ENCODE measurements around a stretch of chr22.

DNA sequence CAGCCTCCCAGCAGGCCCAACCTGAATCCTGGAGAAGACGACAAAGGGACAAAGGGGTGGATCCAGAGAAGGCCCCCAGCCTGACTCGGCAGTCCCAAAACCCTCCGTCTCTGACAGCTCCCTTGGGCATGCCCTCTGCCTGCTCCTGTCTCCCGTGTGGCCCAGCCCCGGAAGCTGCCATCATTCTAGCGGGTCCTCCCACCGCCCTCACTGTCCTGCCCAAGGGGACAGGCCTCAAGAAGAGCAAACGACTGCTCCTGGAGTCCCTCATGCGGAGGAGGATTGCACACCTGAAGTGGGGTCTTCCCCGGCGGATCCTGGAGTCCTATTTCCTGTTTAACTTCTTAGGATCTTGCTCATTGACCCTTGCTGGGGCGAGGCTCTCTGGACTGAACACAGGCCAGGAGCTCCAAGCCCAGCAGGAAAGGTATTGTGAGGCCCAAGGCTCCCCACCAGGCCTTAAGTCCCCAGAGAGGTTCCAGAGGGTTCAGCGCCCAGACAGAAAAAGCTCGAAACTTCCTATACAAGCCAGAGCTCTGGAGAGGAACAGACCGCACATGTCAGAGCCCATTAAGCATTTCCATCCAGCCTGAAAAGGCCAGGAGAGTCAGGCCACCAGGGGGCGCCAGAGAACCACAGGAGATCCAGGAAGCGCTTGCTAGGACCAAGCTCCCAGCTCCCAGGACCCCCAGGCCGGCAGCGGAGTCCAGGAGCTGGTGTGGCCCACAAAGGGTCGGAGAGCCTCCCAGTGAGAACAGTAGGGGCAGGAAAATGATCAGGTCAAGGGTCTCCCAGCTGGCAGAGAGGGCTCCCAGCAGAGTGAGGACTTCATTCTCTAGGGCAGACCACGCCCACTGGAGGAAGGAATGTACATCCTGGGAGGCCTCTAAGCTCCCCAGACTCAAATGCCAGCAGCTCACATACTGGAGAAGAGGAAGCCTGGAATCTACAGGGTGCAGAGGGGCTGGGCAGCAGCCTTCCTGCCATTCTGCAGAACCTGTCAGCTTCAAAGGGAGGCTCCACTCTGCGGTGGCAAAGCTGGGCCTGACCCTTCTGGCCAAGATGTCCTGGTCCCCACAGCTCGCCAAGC lies 2.3 kb upstream of the MEI1 start:
- PRO-cap, result no peak
- RAMPAGE, long total RNA, 3 experiments, result no peak in any of the 3 experiments

DNA sequence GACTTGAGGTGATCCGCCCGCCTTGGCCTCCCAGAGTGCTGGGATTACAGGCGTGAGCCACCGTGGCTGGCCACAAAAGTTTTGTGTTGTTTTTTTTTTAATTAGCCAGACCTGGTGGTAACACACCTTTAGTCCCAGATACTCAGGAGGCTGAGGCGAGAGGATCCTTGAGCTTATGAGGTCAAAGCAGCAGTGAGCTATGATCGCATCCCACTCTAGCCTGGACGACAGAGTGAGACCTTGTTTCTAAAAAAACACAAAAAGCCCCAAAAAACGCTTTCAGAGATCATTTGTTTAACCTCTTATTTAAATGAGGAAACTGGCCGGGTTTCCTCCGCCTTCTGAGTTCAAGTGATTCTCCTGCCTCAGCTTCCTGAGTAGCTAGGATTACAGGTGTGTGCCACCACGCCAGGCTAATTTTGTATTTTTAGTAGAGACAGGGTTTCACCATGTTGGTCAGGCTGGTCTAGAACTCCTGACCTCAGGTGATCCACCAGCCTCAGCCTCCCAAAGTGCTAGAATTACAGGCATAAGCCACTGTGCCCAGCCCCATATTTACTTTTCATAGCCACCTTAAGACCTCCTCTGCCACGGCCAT lies 47.1 kb upstream of the CCDC134 start:
- PRO-cap, result no peak
- RAMPAGE, long total RNA, 3 experiments, result no peak in any of the 3 experiments

DNA sequence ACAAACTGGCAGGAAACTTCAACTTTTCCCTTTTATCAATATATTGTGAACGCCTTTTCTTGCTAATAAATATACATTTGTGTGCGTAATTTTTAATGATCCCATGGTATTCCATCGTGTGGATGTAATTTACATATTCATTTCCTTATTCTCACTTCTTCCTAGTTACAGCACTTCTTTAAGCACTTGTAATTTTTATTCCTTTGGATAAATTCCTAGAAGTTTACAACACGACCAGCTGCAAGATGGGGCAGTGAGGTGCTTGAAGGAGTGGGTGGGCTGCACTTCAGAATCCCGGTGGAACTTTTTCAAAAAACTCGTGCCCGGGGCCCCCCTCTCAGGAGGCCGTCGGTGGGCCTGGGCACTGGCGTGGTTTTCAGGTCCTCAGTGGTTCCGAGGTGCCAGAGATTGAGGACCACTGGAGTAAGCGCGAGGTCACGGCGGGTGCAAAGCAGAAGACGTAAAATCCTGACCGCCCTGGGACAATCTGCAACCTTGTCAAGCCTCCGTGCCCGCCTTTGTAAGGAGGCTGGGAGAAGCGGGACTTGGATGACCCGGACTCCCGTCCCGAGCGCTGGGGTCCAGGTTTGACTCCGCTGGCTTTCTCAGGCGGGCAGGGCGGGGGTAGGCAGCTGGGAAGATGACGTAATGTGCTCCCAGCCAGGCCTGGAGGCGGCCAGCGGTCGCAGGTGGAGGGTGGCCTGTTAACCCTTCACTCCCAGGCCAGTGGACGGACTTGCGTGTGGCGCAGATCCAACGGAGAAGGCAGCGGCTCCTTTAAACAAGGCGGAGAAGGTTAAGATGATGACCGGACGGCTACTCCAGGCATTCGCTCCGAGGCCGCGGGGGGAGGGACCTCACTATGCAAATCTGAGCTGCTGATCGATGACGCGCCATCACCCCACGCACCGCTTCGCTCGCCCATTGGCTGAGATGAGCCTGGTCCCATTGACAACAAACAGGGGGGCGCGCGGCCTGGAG lies 539 bp upstream of the SREBF2 start:
- PRO-cap, result unidirectional peak, minus-strand start at position 642 of the sequence; bidirectional peak, plus-strand start outside the sequence, minus-strand start at position 836 of the sequence
- RAMPAGE, long total RNA, 3 experiments, result no peak in any of the 3 experiments

DNA sequence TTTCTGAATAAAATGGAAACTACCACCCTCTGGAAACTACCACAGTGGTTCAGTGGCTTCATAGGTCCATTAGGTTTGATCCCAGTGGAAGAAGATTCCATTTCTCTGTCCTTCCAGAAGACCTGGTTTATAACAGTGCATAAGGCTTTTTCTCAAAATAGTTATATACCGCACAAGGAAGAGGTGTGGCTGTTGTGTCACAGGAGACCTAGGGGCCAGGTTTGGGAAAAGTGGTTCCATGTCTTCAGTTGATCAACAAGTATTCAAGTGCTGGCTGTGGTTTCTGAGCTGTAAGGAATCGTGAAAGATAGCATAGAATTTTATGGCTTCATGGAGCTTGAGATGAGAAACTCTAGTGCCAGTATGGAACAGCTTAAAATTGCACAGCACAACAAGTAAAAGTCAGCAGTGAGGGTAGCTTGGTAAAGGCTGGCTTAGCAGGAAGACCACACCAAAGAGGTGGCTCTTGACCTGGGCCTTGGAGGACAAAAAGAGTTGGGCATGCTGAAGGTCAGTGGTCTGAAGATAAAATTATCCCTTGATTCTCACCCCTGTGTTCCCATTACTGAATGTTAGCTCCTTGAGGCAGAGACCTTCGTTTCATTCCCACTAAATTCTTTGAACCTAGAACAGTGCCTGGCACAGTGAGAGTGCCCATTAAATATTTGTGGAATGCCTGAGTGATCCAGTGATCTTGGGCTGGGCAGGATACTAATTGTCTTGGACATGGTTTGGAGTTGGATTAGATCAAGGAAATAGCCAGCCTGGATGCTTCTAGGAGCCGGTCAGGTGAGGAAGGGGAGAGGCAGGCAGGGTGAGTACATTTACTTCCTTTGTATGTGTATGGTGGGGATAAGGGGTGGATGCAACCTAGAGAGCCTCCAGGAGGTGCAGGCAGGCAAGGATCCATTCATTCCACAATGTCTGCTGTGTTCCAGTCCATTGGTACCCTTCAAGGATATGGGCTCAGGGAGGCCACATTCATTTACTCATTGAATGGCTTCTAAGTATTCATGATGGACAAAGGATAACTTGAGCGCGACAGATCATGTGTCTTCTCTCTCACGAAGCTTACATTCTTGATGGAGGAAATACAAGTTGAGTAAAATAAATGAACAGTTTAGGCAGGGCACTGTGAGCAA lies 3.5 kb downstream of the SREBF2 start:
- PRO-cap, result no peak
- RAMPAGE, long total RNA, 3 experiments, result no peak in any of the 3 experiments

DNA sequence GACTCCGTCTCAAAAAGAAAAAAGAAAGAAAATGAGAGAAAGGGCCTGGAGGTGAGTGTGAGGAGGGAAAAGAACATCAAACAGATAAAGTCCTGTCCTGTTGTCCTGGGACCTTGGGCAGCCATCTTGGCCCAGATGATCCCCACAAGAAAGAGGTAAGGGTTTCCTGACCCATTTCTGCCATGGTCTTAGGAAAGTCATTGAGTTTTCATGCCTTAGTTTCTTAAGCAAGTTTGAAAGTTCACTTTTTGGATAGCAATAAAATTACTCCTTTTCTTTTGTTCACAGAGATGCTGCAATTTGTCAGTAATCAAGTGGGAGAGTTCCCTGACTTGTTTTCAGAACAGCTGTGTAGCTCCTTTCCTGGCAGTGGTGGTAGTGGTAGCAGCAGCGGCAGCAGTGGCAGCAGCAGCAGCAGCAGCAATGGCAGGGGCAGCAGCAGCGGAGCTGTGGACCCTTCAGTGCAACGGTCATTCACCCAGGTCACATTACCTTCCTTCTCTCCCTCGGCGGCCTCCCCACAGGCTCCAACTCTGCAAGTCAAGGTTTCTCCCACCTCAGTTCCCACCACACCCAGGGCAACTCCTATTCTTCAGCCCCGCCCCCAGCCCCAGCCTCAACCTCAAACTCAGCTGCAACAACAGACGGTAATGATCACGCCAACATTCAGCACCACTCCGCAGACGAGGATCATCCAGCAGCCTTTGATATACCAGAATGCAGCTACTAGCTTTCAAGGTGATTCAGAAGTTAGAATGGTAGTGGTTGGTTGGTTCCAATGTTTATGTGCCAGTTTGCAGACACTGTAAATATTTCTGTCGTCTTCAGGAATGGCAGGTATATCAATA lies 33.9 kb downstream of the SREBF2 start:
- PRO-cap, result no peak
- RAMPAGE, long total RNA, 3 experiments, result start-site peak on the plus strand in 2 of 3 experiments, centred at positions 261 to 717 of the sequence, 61 to 64 reads per replicate

GRCh38 chr22:41890803-41891807 lies 23.8 kb downstream of the SHISA8 start:
- PRO-cap, result no peak
- RAMPAGE, long total RNA, 3 experiments, result no peak in any of the 3 experiments

- PRO-cap, result no peak
- RAMPAGE, long total RNA, 3 experiments, result no peak in any of the 3 experiments
These were observed 12.0 kb downstream of the SHISA8 start for GRCh38 chr22:41902753-41903322.

- PRO-cap, result no peak
- RAMPAGE, long total RNA, 3 experiments, result no peak in any of the 3 experiments
These were observed 4.8 kb downstream of the NDUFA6 start for GRCh38 chr22:42085484-42086547.

GRCh38 chr22:42144318-42144851 lies 13.8 kb upstream of the CYP2D6 start:
- PRO-cap, result no peak
- RAMPAGE, long total RNA, 3 experiments, result no peak in any of the 3 experiments

DNA sequence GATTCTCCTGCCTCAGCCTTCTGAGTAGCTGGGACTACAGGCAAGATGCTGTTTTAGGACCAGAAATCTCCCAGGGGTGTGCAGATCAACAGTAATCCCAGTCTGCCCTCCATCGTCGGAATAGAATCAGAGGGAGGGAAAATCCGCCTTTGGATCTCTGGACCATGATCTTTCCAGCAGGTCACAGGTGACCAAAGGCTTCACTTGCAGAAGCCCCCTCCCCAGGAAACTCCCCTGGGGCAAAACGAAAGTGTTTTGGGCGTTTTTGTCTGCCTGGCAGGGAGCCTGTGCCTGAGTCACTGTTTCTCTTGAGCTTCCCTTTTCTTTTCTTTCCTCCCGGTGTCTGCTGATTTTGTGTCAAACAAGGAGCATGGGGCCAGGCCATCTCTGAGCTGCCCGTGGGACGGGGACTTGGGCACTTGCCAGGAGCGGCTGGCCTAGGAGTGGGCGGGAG lies 7.4 kb upstream of the NFAM1 start:
- PRO-cap, result no peak
- RAMPAGE, long total RNA, 3 experiments, result no peak in any of the 3 experiments

- PRO-cap, result no peak
- RAMPAGE, long total RNA, 3 experiments, result no peak in any of the 3 experiments
These were observed 1.3 kb downstream of the RRP7A start for GRCh38 chr22:42518382-42518670.

DNA sequence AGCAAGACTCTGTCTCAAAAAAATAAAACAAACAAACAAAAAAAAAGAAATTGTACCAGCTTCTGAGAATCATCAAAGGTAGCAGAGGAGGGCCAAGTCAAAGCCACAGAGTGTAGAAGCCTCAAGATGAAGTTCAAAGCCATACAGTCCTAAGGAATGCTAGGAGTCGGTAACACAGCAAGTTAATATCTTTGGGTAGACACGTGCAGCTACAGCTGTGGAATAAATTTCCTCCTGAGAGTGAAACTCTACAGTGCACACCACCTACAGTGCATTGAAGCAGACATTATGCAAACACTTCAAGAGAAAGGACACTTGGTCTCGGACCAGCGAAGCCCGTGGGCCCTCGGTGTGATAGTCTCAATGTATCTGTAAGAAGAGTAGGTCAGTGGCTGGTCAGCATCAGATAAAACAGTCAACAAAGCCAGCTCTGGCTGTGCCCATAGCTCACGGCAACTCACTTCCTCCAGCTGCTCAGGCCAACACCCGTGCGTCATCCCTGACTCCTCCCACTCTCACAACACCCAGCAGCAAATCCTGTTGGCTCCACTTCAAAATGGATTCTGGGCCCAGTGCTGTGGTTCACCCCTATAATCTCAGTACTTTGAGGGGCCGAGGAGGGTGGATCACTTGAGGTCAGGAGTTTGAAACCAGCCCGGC lies 16.5 kb upstream of the SERHL2 start:
- PRO-cap, result no peak
- RAMPAGE, long total RNA, 3 experiments, result no peak in any of the 3 experiments

- PRO-cap, result no peak
- RAMPAGE, long total RNA, 3 experiments, result no peak in any of the 3 experiments
These were observed 22.2 kb downstream of the SERHL2 start for GRCh38 chr22:42575868-42576383.

DNA sequence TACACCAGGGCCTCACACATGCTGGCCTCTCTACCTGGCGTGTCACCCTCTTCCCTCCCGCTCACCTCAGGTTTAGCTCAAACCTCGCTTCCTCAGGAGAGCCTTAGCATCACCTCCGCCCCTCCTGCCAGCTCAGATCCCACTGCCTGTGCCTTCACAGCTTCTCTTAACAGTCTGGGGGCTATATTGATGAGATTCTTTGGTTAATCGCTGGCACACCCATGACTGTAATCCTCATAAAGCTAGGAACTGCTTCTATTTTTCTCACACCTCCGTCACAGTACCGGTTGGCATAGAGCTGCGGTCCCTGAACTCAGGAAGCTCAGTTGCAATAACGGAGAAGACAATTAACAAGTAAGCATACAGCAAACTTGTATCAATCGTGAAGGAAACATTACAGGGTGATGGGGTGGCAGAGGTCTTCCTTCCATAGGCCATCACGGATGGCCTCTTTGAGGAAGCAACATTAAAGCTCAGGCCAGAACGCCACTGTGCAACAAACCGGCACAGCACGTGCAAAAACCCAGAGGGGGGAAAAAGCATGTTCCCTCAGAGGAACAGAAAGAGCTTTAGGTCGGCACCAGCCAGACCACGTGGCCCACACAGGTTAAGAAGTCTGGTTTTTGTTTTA lies 27.1 kb downstream of the SERHL2 start:
- PRO-cap, result no peak
- RAMPAGE, long total RNA, 3 experiments, result no peak in any of the 3 experiments

GRCh38 chr22:42608295-42609668 lies 5.9 kb downstream of the POLDIP3 start:
- PRO-cap, result no peak
- RAMPAGE, long total RNA, 3 experiments, result no peak in any of the 3 experiments

DNA sequence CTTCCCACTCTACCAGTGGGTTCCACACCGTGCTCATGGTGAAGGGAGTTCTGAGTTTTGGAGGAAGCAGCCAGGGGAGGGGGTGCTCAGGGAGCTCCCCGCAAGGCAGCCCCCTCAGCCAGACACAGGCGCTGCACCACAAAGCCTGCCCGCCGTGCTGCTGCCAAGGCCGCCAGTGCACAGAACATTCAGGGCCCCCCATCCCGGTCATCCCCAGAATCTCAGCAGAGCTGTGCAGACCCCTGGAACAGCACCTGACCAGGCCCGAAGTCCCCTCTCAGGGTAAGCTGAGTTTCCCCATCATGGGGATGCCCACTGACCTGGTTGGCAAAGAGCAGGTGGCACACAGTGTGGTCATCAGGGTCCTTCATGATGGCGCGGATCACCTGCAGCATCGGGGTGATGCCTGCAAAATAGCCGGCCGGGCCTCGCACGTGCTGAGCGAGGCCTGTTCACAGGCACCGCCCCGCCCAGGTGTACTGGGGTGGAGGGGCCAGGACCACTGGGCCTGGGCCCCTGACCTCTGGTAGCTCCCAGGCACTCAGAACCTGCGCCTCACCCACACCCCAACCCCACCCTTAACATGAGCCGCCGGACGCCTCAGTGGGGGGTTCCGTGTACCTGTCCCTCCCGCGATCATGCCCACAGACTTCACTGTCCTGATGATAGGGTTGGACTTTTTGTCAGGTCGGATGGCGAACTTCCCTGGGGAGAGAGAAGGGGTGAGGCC lies 12.5 kb upstream of the POLDIP3 start:
- PRO-cap, result no peak
- RAMPAGE, long total RNA, 3 experiments, result start-site peak on the minus strand in 1 of 3 experiments, centred at position 660 of the sequence, 49 reads per replicate

DNA sequence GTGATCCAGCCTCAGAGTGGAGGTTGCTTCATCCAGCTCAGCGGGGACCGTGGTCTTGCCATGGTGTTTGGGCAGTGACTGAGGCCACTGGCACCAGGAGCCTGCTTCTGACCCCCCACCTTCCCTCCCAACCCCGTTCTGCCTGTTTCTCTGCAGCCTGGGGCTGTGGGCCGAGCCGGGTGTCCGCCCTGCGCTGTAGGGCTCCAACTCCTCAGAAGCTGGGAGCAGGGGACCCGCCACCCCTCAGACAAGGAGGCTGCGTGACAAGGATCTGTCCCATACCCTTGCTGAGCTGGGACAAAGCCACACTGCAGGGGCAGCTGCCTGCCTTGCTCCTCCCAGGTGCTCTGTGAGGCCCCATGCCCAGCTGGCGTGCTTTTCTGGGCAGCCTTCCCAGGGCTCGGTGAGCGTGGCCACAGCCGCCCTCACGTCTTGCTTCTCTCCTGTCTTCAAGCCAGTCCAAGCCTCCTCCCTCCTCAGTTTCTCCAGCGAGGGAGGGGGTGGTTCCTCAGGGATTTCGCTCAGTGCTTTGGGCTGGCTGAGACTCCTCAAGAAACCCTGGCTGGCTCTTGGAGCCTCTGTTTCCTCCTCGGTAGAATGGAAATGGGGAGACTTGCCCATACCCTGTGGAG lies 11.8 kb upstream of the ARFGAP3 start:
- PRO-cap, result no peak
- RAMPAGE, long total RNA, 3 experiments, result no peak in any of the 3 experiments

DNA sequence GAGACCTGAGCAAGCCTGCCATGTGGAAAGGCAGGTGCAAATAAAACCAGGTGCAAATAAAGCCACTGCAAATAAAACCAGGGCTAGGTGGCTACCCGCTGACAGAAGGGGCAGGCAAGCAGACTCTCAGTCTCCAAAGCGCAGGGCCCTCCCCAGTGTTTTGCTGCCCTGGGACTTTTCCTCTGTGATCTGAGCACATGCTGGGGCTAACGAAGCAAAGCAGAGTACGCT lies 22.5 kb upstream of the ARFGAP3 start:
- PRO-cap, result no peak
- RAMPAGE, long total RNA, 3 experiments, result no peak in any of the 3 experiments

DNA sequence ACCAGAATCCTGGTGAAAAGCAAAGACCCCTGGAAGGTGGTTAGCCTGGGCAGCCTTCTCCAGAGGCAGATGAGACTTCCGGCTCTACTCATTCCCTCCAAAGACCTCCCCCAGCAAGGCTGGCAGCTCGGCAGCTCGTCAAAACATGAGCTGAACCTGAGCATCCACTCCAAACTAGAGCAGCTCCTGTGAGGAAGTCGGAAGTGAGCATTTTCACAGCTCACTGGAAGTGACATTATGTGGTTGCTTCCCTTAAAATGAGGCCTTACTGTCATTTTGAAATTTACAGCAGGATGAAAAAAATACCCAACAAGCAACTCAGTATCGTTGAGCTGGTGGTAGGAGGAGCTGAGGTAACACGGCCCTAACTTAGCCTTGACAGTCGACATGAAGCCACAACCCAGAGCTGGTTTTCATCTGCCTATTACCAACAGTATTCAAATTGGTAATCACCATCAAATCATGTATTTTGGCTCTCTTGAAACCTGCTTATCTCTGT lies 38.0 kb upstream of the ARFGAP3 start:
- PRO-cap, result no peak
- RAMPAGE, long total RNA, 3 experiments, result no peak in any of the 3 experiments

GRCh38 chr22:42949075-42949560 lies 65.8 kb downstream of the PACSIN2 start:
- PRO-cap, result no peak
- RAMPAGE, long total RNA, 3 experiments, result no peak in any of the 3 experiments

Measured in tibial nerve (tissue), 3 donors.